Type B pancreatic cell (in vitro differentiated cells): ENCODE measurements around a stretch of chr6.

DNA sequence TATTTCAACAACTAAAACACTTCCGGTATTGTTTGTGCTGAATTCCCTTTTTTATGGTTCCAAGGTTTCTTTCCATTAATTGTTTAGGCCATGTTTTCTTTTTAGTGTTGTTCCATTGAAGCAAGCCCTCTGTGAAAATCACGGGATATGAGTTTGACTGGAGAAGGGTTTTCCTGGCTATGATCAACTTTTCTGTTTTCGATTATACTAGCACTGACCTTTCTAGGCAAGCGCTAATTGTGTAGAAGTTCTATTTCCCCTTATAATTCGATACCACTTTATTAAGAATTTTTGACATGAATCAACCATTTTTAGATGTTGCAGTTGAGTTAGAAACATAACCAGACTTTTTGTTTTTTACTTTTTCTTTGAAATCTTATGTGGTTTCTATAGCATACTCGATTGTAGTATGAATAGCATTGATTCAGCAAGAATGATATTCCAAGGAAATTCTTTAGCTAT lies 2.5 kb downstream of the LAMA2 start:
- PRO-cap: no peak

- PRO-cap: no peak
Measured at GRCh38 chr6:128929238-128929726, 46.3 kb downstream of the LAMA2 start.

- PRO-cap: no peak
Measured at GRCh38 chr6:128997607-128998260, 114.8 kb downstream of the LAMA2 start.

DNA sequence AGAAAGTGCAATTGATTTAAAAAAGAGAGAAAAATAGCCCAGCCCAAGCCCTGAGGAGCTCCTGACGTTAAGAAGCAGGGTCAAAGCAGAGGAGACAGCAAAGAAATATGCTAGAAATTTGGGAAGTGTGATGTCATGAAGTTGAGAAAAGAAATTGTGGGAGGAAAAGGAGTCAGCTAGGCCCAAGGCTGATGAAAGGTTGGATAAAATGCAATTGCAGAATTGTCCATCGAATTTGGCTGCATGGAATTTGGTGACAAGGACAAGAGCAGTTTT lies 381.6 kb downstream of the LAMA2 start:
- PRO-cap: no peak

DNA sequence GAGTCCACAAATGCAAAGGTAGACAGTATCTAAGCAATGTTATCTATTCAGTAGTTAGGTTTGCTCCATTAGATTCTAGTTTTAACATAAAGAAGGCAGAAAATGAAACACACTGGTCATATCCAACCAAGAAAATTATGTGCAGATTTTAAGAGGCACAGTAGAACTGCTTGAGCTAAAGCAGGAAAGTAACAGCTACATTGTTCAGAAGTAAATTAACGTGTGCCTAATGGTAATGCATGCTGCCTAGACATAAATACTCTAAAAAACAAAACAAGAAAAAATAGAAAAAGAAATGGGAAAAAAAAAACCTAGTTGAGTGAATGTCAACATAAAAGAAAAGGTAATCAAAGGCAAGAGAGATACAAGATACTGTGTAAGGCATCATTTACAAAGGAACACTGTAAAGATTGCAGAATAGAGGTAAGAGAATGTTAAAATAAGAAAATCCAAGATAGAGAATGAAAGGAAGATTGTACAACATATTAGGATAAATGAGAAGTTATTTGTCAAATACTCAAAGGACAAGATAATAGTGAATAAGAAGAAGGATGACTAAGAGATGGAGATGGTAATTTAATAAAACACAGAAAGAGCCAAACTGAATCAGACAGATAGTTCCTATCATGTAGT lies 332.2 kb downstream of the ARHGAP18 start:
- PRO-cap: no peak

- PRO-cap: no peak
Measured at GRCh38 chr6:129490258-129490818, 219.6 kb downstream of the ARHGAP18 start.

DNA sequence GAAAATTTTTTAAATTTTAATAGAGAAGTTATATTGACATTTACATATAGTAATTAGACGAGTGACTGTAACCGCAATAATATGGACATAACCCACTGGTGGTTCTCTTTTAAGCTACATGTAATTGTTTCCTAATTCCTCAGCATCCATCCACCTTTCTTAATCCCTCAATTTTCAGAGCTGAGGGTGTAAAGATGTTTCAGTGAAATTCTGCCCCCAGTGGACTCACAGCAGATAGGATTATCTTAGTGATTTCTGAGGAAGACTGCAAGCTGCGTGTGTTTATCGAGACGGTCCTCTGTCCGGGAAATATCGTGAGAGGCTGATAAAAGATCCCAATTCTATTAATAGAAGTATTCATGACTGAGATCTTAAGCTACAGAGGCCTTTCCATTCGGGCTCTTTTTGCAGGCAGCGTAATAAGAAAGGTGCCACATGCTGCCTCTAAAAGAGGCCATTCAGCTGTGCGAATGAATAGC lies 209.1 kb downstream of the ARHGAP18 start:
- PRO-cap: no peak

GRCh38 chr6:129501307-129501843 lies 208.6 kb downstream of the ARHGAP18 start:
- PRO-cap: no peak

DNA sequence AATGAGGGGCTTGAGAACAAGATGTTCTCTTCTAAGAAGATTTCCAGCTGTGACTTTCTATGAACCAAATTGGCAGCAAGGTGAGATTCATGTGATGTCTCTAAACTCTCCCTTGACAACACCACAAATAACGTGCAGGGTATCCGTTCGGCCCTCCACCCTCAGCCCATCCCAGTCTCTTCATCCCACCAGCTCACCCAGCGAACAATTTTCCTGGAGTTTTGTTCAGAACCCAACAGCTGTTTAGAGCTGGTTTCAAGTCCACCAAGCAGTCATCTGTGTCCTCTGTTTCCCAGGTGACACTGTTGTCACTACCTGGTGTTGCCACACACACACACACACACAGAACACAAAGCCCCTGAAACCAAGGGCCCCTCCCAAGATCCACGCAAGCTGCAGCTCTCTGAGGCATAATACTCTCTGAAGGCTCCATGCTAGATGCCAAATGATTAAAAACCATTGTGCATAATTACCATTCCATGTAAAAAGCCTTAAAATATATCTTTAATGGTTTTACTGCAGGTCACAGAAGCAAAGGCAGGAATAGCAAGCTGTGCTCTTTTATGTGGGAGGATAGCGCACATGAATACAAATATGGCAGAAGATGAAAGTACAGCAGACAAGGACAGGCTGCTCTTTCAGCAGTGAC lies 48.2 kb downstream of the ARHGAP18 start:
- PRO-cap: no peak

DNA sequence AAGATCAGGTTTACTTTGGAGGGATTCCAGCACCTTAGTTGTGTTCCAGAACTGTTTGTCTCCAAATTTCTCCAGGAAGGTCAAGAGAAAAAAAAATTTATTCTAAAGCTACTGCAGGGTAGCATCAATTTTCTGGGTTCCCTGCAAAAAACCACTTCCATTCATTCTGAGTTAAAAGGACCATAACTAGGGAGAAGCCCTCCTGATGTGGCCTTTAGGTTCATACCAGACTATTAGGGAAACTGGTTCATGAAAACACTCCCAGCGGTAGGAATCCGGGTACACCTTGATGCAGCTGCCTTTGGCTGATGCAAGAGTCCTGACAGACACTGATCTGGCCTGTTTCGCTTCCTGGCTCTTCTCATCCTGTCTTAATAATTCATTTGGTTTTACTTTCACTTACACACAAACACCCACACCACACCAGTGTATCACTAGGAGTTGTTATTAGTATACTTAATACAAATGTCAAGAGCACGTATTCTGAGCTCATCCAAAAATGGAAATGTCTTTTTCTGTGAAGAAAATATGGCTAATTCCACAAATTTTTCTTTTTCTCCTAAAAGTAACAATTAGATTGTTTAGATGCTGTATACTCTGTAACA lies 38.3 kb upstream of the ARHGAP18 start:
- PRO-cap: no peak

GRCh38 chr6:129767004-129767805 lies 57.2 kb upstream of the ARHGAP18 start:
- PRO-cap: no peak

GRCh38 chr6:130115054-130115472 lies 96.7 kb downstream of the L3MBTL3 start:
- PRO-cap: no peak

GRCh38 chr6:130513507-130514378 lies 147.9 kb downstream of the TMEM200A start:
- PRO-cap: no peak

DNA sequence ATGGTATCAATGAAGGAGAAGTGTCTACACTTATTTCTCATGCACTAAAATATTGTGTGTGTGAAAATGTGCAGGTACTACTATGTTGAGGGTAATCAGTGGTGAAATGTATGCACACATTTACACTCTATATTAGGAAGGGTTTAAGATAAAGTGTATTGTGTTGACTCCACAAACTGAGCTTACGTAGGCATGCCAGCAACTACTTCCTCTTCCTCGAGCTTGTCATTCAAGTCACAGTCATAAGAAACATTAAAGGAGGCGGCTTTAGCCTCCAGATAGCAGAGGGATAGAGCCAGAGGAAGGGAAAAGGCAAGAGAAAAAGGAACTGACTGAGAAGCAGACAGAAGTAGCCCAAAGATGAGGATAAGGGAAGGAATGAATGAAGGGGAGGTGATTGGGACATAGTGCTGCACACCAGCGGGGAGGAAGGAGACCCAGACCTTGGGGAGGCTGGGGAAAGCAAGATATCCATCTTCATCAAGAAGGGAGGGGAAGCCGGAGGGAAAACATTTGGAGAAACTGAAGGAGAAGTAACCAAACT lies 55.2 kb downstream of the SMLR1 start:
- PRO-cap: no peak

DNA sequence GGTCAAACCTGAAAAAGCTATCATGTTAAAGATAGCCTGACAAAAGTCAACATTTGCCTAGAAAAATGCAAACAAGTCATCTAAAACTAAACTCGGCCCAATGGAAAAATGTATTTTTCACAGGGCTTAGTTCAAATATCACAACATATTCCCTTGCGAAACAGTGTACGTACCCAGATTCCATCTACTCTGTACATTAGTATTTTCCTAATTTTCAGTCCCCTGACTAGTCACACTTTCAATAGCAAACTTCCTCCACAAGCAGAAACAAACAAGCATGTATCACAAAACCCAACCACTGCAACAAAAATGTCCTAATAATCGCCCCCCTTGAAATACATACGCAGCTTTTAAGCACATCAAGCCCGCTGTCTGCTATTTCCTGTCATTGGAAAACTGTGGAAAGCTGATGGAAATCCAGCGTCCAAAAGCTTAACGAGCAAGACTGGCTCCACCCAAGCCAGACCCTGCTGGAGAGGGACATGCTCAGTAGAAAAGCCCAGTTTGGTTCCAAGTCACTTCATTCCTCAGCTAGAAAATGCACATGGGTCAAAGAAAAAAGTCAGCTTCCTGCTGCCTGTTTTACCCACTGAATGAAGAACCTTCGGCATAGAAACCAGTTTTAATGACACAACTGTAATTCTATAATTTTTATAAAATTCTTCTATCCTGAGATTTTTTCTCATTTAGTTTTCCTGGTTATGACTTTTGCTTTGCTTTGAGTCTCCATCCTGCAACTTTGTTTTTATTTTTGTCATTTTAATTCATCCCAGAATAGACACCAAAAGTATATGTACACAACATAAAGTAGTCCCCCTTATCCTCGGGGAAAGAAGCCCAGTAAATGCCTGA lies 92.9 kb downstream of the EPB41L2 start:
- PRO-cap: no peak

DNA sequence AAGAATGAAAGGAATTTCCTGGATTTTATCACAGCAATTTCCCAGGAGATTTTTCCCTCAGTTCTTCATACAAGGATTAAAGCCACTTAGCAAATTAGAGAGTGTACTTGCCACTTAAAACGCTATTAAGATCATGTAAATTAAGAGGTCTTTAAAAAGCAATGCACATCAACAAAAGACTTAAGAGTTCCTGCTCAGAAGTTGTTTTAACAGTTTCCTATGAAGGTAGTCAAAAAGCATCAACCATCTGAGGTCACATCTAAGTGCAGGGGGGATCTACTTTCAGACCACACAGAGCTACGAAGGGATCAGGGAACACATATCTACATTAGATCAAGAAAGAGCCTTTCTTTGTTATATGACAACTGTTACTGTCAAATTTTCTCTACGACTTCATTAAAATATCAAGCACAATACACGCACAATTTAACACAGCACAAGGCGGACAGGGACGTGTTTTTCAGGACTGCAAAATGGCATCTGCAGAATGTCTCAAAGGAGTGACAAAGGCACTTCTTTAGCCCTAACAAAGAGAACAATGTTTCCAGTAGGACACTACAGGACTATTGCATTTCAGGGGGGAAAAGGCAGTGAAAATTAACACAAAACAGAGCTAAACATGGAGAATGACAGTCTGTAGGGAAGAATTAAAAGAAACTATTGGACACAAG lies 65.7 kb downstream of the EPB41L2 start:
- PRO-cap: no peak

DNA sequence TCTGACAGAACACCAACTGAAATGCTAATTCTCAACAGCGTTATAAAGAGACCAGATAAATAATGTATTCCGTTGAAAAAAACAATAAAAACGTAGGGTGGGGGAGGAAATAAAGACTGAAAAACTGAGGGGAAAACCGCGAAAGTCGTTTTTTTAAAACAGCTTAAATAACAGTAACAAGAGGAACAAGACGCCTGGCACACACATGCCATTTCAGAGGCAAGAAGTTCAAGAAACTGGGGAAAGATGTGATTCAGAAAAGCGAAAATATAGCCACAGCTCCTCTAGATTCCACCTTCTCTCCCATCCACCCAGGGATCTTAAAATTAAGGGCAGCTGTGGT lies 1.3 kb downstream of the EPB41L2 start:
- PRO-cap: no peak

- PRO-cap: no peak
Measured at GRCh38 chr6:131199598-131200239, 64.5 kb downstream of the AKAP7 start.

DNA sequence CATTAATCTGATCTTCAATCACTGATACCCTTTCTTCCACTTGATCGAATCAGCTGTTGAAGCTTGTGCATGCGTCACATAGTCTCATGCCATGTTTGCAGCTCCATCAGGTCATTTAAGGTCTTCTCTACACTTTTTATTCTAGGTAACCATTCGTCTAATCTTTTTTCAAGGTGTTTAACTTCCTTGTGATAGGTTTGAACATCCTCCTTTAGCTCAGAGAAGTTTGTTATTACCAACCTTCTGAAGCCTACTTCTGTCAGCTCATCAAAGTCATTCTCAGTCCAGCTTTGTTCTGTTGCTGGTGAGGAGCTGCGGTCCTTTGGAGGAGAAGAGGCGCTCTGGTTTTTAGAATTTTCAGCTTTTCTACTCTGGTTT lies 42.1 kb upstream of the ARG1 start:
- PRO-cap: no peak

DNA sequence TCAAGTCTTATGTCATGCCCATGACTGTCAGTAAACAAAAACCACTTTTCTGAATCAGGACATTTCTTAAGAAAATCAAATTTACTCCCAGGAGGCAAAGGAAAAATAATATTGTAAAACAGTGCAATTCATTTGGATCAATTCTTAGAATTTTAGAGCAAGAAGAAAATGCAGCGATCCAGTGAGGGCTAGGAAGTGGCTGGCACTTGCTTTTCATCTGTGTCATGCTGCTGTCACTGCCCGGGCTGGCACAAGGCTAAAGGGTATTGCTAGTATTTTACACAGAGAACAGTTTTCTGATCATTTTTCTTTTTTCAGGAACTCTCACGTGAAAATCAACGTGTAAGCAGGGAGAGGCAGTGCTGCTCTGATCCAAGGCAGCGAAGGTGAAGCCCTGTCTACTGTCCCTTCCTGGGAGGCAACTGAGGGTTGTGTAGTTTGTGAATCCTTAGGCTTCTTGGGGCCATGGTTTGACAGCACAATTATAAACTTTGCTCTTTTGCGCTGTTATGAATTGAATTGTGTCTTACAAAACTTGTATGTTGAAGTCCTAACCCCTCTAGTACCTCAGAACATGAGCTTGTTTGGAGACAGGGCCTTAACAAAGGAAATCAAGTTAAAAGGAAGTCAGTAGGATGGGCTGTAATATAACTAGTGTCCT lies 38.4 kb upstream of the ARG1 start:
- PRO-cap: no peak